Measurements from ENCODE around the genes C1QTNF3 and SPEF2.

DNA sequence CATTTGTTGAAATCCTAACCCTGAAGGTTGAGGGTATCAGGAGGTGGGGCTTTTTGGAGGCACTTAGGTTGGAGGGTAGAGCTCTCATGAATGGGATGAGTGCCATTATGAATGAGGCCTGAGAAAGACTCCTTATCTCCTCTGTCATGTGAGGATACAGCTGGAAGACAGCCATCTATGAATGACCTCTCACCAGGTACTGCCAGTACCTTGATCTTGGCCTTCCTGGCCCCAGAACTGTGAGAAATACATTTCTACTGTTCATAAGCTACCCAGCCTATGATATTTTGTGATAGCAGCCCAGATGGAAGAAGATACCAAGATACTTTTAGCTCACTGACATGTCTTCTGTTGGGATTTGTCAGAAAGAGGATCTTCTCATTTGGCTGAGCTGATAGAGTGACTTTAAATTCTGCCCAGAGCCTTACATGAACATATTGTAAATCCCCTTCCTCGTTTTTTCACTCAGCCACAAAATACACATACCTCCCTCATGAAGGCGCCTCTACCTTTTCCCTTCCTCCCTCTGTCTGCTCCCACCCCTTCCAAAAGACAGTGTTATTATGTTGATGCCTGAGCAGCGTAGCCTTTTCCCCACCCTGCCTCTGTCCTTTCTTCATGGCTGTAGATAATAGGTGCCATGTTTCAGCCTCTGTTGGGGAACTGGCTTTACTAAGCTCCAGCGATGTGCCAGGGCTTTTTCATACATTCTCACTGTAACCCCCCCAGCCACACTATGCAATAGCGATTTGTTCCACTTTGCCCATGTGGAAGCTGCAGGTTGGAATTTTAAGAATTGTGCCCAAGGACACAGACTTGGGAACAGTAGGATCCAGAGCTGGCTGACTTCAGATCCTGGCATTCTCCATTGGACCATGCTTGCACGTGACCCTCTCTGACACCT lies 256.6 kb downstream of the PDZD2 start:
- PRO-cap = no peak

- PRO-cap = no peak
Measured at GRCh38 chr5:31916307-31916719, 257.8 kb downstream of the GOLPH3 start.

DNA sequence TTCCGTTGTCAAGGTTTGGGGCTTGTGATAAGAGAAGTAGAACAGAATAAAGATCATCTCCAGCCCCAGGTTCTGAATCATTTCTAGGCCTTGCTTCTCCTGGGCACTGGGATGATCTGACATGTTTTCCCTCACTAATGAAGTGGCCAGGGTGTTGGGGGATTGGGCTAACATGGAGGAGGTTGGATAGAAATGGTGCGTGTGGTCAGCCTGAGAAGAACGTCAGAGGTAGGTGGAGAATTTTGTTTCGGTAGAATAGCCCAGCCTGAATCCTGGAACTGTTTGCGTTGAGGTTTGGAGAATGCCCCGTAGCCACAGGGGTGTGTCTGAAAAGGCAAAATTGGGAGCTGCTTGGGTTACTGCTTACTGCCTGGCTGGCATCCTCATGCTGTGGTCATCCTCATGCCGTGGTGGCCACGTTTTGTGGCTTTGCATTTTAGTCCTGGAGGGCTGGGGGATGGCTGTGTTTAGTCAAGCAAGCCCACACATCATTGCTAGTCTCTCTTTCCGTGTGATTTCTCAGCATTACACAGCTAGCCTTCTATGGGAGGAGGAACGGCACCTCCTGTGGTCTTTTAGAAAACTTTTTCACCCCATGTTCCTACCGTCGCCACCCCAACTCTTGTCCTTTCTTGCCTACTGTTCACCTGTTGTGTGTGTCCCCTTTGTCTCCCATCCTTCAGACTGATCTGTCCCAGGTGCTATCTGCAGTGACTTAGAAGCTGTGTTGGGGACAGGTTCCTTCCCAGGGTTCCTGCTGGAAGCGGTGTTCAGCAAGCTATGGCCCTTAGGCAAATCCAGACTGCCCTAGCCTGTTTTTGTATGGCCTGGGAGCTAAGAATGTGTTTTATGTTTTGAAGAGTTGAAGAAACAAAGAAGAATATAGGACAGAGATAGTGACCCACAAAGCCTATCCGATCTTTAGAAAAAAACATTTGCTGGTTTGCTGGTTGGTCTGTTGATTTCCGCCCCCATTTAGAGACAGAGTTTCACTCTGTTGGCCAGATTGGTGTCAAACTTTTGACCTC lies 236.7 kb downstream of the GOLPH3 start:
- PRO-cap = no peak

GRCh38 chr5:32099872-32101015 lies 73.9 kb downstream of the GOLPH3 start:
- PRO-cap = bidirectional peak, plus-strand start at chr5:32100404, minus-strand start at chr5:32100269

GRCh38 chr5:32169238-32170339 lies 4.5 kb downstream of the GOLPH3 start:
- PRO-cap = no peak

DNA sequence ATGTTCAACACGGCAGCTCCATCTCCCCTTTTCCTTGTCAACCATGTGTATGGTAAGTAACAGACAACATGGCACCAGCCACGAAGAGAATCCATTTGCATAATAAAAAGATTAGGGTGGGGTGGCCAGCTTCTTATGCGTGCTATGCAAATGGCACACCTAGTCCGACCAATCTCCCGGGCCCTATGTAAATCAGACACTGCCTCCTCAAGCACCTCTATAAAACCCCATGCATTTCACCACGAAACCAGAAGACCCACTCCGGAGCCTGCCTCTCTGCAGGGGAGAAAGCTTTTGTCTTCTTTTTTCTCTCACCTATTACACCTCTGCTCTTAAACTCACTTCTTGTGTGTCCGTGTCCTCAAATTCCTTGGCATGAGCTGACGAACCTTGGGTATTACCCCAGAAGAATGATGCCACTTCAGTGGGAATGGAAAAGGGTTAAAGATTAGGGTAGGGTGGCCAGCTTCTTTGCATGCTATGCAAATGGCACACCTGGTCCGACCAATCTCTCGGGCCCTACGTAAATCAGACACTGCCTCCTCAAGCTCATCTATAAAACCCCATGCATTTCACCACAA lies 202.0 kb downstream of the NPR3 start:
- PRO-cap = no peak

GRCh38 chr5:33161857-33162251 lies 278.9 kb upstream of the TARS1 start:
- PRO-cap = no peak

DNA sequence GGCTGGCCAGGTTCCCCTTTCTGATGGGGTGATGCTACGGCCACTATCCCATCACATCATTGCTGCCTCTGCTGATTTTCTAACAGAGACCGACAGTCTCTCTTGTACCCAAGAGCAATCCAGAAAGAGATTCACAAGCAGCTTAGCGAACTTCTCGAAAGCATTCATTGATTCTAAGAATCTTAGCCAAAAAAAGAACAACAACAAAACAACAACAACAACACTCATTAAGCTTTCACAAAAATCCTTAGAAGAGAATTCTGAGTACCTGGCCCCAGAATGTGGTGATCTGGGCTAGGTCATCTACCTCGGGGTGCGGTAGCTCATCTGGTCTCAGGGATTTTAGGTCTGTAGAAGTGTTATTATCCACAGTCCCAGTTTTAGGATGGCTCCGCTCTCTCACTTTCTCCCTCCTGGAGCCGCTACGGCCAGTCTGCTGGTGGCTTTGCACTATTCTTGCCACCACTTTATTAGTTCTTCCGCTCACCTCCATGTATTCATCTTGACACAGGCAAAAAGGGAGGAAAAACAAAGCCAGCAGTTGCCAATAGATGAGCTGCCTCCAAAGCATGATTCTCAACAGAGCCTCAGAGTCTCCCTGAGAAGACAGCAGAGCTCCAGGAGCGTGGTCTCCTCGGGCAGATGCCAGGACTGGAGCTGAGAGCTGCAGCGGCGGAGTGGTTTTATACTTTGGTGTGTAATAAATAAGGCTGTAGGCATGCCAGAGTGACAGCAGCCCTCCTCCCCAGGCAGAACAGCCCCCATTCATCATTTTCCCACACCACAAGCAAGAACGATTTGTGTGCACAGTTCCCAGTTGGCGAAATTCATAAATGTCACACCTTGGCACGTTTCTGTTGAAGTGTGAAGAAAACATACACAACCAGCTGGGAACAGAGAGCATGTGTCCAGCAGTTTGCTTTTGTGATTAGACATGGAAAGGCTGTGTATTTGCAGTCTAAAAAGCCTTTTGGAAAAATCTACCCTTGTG lies at the start of gene C1QTNF3:
Gene C1QTNF3, minus strand, starts transcription at position 659 of the 991 bp plus-strand sequence.
- PRO-cap = no peak

DNA sequence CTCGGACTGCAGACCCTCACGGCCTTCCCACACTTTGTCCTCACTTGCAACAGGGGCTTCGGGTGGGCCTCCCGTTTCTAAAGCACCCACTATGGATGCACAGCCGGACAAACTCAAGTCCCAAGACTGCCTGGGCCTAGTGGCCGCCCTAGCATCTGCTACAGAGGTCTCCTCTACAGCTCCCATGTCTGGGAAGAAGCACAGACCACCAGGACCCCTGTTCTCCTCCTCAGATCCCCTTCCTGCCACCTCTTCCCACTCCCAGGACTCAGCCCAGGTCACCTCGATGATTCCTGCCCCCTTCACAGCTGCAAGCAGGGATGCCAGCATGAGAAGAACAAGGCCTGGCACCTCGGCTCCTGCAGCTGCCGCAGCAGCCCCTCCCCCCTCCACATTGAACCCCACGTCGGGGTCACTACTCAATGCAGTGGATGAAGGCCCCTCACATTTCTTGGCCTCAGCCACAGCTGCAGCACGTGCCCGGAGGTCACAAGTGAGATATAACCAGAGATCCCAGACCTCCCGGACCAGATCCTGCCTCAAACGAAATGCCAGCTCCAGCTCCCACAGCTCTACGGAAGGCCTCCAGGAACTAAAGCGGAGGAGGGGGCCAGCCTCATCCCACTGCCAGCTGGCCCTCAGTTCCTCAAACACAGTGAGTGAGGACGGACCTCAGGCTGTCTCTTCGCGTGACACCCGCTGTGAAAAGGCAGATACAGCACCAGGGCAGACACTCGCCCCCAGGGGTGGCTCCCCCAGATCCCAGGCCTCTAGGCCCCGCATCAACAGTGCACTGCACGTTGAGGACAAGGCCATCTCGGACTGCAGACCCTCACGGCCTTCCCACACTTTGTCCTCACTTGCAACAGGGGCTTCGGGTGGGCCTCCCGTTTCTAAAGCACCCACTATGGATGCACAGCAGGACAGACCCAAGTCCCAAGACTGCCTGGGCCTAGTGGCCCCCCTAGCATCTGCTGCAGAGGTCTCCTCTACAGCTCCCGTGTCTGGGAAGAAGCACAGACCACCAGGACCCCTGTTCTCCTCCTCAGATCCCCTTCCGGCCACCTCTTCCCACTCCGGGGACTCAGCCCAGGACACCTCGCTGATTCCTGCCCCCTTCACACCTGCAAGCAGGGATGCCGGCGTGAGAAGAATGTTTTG lies 149.8 kb upstream of the C1QTNF3 start:
- PRO-cap = no peak

GRCh38 chr5:34570490-34571821 lies 85.2 kb upstream of the RAI14 start:
- PRO-cap = bidirectional peak, plus-strand start at chr5:34571252, minus-strand start at chr5:34571132

DNA sequence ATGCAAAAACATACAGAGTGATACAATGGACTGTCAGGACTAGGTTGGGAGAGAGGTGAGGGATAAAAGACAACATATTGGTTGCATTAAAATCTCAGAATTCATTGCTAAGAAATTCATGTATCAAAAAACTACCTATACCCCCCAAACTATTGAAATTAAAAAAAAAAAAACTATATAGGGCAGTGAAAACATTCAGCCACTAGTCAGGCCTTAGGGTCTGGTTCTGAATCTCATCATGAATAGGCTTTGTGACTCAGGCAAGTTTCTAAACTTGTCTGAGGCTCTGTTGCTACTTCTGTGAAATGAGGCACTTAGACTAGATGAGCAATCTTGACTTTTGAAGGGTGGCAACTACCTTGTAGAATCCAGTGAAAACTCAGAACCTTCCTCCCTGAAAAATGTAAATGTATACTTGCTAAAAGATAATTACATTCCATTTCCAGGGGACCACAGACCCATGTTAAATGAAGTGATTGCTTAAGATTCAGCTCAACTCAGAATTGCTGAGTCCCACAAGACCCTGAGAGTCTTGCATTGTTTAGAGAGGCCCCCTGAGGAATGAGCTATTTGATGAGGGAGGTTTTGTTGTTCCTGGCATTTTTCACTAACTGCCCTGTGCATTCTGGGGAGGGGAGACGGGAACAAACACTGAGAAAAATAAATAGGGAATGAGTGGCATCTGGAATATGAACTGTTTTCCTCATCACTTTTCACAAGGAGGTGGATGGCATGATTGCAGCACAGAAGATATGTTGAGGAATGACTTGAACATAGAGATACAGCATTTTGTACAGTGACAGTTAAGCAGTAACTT lies 29.5 kb downstream of the RAI14 start:
- PRO-cap = no peak

- PRO-cap = no peak
Measured at GRCh38 chr5:34699743-34700286, 43.7 kb downstream of the RAI14 start.

- PRO-cap = bidirectional peak, plus-strand start at chr5:34717891, minus-strand start at chr5:34717773; unidirectional peak, minus-strand start at chr5:34718058
Measured at GRCh38 chr5:34717278-34718150, 61.4 kb downstream of the RAI14 start.

- PRO-cap = unidirectional peak, plus-strand start at chr5:35617900
Measured at GRCh38 chr5:35617239-35618554, at the start of gene SPEF2. TSS of gene SPEF2 (plus strand) at chr5:35617863.

DNA sequence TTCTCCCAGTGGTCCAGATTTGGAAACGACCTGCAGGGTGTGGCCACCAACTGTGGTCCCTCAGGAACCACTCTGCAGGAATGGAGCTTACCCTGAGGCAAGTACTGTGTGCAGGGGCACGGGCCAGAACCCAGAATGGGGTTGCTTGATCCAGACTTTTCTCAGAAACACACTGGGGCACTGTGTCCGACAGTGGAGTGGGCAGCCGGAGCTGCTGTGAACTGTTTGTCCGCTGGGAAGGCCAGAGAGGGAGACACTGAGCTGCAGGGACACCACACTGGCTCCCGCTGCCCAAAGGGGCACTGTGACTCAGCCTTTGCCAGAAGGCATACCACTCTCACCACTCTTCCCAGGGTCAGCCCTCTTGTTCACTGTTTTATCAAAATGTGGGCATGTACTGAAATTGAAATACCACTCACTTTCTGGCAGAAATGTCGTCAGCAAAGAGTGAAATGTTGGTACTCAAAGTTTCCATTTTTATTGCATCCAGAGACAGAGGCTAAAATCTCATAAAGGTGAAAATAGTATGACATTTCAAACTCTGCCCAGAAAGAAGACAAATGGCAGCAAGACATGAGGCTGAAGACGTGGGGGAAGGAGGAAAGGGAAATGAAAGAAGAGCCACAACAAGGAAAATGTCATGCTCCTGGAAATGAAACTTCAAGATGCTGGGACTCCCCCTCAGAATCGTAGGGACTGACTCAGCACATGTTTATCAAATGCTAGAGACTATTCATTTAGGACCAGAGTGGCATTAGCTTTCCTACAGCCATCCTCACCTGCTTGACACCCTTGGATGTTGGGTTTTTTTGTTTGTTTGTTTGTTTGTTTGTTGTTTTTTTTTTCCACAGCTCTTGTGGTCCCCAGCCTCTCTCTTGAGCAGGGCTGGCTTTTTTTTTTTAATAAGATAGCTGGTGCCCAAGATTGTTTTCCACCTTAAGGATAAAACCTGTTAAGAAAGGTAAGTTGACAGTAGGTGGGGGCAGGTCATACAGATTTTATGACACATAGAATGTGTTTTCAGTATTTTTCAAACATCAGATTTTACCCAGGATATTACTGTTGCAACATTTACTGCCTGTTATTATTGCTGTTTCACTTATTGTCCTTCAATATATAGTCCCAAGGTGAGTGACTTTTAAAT lies 4.3 kb upstream of the IL7R start:
- PRO-cap = no peak

GRCh38 chr5:36324535-36324871 lies 22.8 kb upstream of the RANBP3L start:
- PRO-cap = no peak

DNA sequence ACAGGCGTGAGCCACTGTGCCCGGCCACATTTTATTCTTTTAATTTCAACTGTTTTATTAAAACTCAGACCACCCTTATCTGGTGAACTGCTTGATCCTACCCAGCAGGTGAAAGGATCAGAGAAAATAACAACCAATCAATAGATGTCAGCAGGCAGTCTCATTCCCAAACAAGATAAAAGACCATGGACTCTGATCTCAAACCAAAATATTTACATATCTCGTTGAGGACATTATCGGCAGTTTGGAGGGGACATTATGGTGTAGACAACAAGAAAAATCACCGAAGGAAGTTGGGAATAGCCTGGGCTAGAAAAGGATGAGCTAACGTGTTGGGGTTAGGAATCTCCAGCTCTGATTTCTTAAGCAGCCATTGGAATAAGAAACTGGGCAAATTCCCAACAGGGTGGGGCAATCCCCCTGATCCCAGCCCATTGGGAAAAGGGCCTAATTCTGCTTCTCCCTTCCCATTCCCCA lies 101.6 kb upstream of the RANBP3L start:
- PRO-cap = no peak

DNA sequence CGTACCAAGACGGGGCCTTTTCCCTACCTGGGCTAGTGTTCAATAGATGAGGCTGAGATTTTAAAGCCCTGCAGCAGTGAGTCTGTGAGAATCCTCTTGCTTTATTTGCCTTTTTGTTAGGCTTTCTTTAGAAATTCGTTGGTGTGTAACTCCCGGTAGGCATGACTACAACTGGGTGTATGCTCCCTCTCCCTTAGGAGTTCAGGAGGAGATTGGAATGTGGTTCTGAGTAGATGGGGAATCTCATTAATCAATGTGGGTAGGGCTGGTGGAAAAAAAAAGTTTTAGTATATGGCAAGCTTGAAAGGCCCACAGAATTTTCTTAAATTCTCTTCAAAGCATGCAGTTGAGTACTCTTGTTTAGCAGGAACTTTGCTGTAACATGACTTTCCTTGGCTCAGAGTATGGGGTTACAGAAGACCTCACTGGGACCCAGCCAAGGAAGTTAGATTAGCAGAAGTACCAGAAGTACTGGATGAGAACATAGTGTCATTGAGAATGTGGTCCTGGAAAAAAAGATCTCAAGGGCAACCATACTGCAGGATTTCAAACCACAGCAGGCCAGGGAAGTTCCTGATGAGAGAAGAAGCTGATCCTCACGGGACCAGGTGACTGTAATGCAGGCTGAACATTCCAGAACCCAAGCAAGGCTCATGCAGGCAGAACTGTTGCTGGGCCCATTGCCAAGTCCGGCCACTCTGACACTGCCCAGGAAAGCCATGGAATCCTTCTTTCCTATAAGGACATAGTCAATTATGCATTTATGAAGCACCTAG lies 84.0 kb upstream of the SLC1A3 start:
- PRO-cap = no peak

DNA sequence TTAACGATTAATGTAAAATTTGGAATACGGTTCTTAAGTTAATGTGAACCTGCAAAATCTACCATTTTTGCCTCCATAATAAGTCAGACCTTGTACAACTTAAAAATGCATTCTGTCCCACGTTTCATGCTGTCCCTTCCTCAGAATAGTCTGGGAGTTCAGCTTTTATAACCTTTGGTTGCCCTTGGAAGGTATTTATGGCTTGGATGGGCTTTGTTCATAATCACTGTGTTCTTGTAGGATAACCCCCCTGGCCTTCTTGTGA lies 41.9 kb downstream of the SLC1A3 start:
- PRO-cap = no peak

DNA sequence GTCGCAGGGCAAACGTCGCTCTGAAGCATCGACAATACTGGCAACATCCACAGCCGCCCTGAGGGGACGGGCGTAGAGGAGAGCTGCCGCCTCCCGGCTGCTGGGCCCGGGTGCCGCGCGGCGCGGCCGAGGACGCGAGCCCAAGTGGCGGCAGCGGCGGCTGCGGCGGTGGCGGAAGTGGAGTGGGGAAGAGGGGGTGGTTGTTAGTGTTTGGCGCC lies 149 bp upstream of the NIPBL start:
- PRO-cap = bidirectional peak, plus-strand start outside the sequence, minus-strand start at position 184 of the sequence